GM12891 (cell line): ENCODE measurements around the genes EIF4G1 and IGF2BP2.

GRCh38 chr3:184314475-184314920, at the start of gene EIF4G1:
EIF4G1 (plus strand) TSS chr3:184314606.
- RRBS = 1% methylated on average over 14 of the region's 58 CpGs

GRCh38 chr3:184323635-184324423, 9.4 kb downstream of the EIF4G1 start:
- RRBS = no CpG with 5 or more reads among the region's 13 CpGs

DNA sequence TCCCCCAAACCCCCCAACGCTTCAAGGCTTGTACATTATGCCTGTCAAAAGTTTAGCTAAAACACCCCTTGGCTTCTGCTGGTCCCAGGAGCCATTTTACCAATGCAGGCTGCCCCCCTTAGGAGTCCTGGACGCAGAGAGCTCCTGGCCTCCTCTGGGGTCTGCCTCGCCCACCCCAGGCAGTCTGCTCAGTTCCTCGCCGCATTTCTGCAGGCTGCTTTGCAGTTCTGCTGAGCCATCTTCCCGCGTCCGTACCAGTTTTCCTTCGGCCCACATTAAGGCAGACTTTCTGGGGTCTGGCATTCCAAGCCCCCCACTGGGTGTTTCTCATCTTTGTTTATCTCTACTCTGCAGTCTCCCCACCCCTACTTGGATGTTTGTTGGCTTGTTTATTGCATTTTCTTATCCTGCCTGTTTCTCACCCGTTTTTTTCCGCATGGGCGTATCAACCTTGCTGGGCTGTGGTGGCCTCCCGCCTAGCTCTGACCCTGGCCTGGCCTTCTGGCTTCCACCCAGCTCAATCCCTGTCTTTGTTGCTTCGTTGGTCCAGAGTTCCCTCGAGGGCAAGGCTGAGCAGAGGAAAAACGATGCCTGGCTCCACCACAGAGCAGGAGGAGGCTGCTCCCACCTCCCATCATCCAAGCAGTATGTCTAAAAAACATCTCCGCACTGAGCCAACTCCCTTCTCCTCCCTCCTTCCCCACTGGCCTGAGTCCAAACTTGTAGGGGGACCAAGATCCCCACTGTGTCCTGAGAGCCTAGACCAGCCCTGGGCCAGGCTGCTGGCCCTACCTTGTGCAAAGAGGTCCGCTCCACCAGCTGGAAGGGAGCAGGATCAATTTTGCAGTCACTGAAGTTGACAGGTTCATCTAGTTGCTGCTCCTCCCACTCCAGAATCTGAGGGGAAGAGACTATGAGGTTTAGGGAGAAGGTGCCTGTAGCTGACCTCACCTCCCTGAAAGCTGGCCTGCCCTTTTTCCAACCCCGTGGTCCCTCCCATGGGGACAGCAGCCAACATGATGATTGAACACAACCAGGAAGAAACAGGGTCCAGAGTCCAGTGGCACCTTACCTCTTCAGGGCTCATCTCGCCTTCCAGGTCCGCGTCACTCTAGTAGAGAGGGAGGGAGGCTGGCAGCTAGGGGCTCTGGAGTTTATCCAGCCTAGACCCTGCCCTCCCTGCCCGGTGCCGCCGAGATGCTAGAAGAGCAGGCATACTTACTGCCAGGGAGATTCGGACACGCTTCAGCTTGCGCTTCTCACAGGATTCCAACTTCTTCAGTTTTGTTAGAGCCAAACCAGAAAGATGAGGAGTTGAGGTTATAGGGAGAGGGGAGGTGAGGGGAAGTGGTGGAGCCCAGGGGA, 9.7 kb downstream of the CLCN2 start:
- RRBS = no CpG with 5 or more reads among the region's 28 CpGs

DNA sequence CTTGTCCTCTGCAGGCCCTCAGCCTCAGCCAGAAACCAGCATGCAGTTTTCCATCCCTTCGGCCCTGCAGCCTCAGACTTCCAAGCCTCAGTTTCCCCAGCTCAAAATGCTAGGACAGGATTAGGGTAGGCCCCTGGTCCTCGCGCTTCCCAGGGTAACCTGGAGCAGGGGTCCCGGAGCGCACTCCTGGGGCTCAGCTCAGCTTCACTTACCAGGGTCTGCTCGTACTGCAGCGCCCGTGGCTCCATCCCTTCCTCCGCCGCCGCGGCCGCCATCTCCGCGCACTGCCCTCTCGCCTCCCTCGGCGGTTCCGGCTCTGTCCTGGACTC, 236 bp downstream of the CLCN2 start:
- RRBS = no CpG with 5 or more reads among the region's 19 CpGs

- RRBS = no CpG with 5 or more reads among the region's 15 CpGs
These were observed 70.6 kb upstream of the EPHB3 start for GRCh38 chr3:184490961-184491423.

DNA sequence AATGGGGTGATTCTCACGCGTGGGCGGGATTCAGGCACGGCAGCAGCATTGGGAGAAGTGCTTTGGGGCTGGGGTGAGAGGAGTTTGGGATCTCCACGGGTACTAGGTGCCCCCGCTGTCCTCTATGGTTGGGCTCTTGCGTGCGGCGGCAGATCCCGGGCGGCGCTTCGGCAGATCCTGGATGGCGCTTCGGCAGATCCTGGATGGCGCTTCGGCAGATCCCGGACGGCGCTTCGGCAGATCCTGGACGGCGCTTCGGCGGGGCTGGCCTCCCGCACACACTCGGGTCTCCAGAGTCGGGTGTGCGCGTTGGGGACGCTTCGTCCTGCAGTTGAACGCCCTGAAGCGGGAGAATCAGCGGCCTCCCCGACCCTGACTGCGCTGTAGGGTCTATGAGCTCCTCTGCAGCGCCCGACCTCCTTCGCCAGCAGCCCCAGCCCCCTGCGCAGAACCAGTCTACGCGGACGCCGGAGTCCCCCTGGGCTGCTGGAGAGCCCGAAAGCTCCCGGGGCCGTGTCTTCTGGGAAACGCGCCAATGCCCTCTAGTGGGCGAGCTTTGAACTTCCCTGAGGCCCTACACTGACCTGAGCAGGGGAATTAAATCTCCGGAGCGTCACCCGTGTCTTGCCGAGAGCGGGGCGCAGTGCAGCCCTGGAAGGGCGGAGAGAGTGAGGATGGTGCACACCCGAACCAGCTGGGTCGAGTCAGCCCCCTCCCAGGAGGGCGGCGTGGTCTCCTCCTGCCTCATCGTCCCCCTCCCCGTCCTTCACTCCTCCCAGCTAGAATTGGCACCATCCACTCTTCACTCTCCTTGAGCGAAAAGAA, 48.0 kb upstream of the EPHB3 start:
- RRBS = 2% methylated on average over 4 of the region's 65 CpGs

GRCh38 chr3:184524988-184525267, 36.7 kb upstream of the EPHB3 start:
- RRBS = no CpG with 5 or more reads among the region's 4 CpGs

DNA sequence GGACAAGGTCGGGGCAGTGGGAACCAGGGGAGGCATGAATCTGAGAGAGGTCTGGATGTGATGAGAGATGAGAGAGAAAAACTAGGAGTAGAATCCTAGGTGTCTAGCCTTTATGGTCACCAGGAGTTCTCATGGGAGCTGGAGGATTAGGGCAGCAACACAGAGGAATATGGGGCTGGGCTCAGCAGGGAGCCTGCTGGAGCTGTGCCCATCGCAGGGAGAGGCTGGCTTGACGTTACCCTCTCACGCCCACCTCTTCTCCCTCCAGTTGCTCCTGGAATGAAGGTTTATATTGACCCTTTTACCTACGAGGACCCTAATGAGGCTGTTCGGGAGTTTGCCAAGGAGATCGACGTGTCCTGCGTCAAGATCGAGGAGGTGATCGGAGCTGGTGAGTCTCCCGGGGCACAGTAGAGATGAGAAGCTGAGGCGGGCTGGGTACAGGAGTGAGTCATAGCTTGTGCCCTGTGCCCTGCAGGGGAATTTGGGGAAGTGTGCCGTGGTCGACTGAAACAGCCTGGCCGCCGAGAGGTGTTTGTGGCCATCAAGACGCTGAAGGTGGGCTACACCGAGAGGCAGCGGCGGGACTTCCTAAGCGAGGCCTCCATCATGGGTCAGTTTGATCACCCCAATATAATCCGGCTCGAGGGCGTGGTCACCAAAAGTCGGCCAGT, 17.8 kb downstream of the EPHB3 start:
- RRBS = 76% methylated on average over 4 of the region's 26 CpGs

GRCh38 chr3:184583344-184584435, 22.1 kb downstream of the EPHB3 start:
- RRBS = 4% methylated on average over 17 of the region's 103 CpGs

DNA sequence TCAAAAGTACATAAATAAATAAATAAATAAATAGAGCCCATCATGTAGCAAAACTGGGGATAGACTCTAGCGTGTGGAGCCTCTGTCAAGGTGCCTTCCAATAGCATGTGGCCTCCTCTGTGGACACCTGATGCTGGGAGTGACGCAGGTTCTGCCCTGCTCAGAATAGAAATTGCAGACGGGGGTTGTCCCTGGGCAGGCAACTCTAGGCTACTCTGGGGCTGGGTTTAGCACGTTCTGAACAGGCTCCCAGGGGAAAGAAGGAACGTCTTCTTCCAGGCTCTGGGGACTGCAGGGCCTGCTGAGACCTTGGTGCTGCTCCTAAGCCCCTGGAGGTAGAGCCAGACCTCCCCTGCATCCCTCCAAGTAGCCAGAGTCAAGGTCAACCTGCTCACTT, 65.4 kb downstream of the EPHB3 start:
- RRBS = no CpG with 5 or more reads among the region's 5 CpGs

DNA sequence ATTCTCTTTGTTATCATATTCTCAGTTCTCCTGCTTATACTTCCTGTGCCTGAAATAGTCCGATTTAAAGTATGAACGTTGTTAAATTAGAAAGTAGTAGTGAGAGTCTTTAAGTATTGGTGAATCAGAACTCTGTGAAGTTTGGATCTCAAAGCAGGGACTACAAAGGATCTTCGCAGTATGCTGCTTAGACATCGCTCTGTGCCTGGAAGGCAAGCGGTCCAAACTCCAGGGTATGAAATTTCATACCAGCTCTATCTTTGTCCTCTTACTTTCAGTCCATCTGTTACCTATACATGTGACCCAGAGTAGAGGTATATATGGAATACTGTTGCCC, 34.5 kb downstream of the VPS8 start:
- RRBS = no CpG with 5 or more reads among the region's 5 CpGs

- RRBS = no CpG with 5 or more reads among the region's 1 CpG
These were observed 2.2 kb downstream of the C3orf70 start for GRCh38 chr3:185150648-185151100.

GRCh38 chr3:185342839-185343217, 20.1 kb upstream of the MAP3K13 start:
- RRBS = no CpG with 5 or more reads among the region's 6 CpGs

DNA sequence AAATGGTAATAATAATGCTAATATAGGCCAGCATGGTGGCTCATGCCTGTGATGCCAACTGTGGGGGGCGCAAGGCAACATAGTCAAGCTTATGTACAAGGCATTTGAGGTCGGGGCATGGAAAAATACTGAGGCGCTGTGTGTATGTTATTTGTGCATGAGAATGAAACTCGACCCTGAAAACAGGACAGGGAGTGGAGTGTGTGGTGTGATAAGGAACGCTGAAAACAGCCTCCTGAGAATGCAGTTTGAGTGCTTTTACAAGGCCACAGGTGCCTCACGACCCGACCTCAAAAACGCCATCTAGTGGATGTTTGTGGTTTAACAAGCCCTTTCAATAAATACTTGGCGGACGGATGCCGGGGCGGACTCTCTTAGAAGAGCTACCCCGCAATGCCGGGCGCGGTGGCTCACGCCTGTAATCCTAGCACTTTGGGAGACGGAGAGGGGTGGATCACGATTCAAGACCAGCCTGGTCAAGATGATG, 6.6 kb upstream of the LIPH start:
- RRBS = no CpG with 5 or more reads among the region's 19 CpGs

GRCh38 chr3:185645088-185645968, 59.2 kb downstream of the SENP2 start:
- RRBS = no CpG with 5 or more reads among the region's 28 CpGs

- RRBS = no CpG with 5 or more reads among the region's 5 CpGs
These were observed 59.9 kb downstream of the SENP2 start for GRCh38 chr3:185645986-185646459.

DNA sequence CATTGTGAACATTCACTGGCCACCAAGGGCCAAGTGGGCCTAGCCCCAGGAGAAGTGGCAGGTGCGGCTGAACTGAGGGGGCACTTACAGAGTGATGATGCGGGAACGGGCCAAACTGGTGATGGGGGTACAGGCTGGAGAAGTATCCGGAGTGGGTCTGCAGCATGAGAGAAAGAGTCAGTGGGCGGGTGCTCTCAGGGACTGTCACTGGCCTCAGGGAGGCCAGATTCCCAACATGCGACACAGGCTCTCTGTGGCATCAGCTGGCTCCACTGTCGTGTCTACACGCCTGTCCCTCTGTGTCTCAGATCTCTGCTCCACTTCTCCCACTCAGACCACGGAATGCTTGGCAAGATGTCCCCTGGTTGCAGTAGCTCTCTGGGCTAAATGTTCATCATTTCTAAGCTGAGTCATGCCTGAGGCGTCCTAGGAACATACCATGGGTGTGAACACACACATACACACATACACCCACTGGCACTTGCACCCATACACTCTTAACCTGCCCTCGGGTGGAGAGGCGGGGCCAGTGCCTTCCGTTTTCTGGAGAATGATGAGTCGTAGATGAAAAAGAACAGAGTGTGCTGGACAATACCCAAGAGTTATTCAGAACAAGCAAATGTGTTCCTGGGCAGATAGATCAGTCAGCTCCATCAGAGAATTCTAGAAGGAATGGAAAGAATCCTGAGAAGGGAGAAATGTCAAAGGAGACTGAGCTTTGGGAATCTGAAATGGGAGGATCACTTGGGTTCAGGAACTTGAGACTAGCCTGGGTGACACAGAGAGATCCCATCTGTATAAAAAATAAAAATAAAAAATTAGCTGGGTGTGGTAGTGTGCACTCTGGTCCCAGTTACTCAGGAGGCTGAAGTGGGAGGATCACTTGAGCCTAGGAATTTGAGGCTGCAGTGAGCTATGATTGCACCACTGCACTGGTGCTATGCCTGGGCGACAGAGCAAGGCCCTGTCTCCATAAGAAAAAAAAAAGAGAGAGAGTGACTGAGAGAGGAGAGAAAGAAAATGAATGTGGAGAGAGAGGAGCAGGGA, 72.5 kb downstream of the SENP2 start:
- RRBS = no CpG with 5 or more reads among the region's 15 CpGs

GRCh38 chr3:185822111-185822768, 2.6 kb downstream of the IGF2BP2 start:
- RRBS = no CpG with 5 or more reads among the region's 5 CpGs

GRCh38 chr3:185824217-185825083, at the start of gene IGF2BP2:
IGF2BP2 (minus strand) TSS chr3:185825042.
- RRBS = 2% methylated on average over 18 of the region's 87 CpGs

GRCh38 chr3:185825084-185825943, 472 bp upstream of the IGF2BP2 start:
- RRBS = 5% methylated on average over 27 of the region's 126 CpGs